Non-pigmented ciliary epithelial cell (primary cell): Measurements from ENCODE around the genes RAB3A, LRRC25 and SSBP4.

GRCh38 chr19:17489002-17489778 lies 18.9 kb downstream of the SLC27A1 start:
- RRBS = no CpG with 5 or more reads among the region's 25 CpGs

GRCh38 chr19:17517460-17518186 lies 6.2 kb downstream of the PGLS start:
- RRBS = no CpG with 5 or more reads among the region's 7 CpGs

DNA sequence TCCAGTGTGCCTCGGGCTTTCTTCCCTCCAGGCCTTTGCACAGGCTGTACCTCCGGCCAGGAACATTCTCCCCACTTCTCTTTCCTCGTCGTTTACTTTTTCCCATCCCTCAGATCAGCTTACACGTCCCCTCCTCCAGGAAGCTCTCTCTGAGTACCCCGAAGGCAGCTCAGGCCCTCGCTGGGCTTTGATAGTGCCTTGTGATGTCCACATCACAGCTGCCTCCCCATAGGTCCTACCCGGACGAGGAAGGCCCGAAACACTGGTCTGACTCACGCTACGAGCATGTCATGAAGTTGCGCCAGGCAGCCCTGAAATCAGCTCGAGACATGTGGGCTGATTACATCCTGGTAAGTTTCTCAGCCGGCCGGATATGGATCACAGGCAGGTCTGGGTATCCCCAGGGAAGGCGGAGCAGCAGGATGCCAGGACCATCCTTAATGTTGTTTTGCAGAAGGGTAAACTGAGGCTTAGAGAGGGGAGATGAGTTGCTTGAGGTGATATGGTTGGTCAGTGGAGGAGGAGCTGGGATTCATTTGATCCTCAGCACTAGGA lies 4.7 kb downstream of the COLGALT1 start:
- RRBS = no CpG with 5 or more reads among the region's 17 CpGs

DNA sequence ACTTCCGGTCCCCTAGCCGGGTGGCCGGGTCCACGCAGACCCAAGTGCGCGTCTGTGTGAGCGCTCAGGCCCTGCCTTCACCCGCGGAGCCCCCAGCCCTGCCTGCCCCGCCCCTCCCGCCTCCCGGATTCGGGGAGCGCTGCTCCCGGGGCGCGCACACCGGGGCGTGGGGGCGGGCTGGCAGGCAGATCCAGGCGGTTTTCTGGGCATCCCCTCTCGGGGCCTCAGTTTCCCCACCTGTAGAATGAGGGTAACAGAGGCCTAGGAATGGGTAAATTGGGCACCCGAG lies 638 bp downstream of the PIK3R2 start:
- RRBS = 0% methylated on average over 7 of the region's 23 CpGs

DNA sequence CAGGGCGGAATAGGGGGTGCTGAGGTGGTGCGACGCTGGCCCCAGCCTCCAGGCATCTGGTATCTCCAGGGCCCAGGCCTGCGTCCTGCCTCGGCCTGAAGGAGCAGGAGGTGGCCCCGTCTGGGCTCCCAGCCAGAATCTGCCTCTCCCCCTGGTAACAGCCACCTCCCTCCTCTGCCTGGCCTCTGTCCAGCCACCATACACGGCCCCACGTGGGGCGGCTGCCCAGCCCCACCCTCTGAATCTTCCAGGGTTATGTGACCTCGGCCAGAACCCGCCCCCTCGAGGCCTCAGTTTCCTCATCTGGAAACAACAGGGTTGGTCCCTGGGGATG lies 4.2 kb downstream of the PIK3R2 start:
- RRBS = no CpG with 5 or more reads among the region's 12 CpGs

GRCh38 chr19:18185506-18185724 lies 7.6 kb upstream of the MPV17L2 start:
- RRBS = no CpG with 5 or more reads among the region's 4 CpGs

DNA sequence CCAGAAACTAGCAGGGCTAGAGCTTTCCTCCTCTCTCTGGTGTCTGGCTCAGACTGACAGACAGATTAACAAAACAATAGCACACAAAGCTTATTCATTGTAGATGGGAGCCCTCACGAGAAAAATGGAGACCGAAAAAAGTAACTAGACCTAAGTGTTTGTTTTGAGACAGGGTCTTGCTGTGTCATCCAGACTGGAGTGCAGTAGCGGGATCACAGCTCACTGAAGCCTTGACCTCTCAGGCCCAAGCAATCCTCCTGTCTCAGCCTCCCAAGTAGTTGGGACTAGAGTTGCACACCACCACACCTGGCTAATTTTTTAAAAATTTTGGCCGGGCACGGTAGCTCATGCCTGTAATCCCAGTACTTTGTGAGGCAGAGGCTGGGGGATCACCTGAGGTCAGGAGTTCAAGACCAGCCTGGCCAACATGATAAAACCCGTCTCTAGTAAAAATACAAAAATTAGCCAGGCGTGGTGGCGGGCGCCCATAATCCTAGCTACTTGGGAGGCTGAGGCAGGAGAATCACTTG lies 7.2 kb upstream of the MPV17L2 start:
- RRBS = no CpG with 5 or more reads among the region's 9 CpGs

DNA sequence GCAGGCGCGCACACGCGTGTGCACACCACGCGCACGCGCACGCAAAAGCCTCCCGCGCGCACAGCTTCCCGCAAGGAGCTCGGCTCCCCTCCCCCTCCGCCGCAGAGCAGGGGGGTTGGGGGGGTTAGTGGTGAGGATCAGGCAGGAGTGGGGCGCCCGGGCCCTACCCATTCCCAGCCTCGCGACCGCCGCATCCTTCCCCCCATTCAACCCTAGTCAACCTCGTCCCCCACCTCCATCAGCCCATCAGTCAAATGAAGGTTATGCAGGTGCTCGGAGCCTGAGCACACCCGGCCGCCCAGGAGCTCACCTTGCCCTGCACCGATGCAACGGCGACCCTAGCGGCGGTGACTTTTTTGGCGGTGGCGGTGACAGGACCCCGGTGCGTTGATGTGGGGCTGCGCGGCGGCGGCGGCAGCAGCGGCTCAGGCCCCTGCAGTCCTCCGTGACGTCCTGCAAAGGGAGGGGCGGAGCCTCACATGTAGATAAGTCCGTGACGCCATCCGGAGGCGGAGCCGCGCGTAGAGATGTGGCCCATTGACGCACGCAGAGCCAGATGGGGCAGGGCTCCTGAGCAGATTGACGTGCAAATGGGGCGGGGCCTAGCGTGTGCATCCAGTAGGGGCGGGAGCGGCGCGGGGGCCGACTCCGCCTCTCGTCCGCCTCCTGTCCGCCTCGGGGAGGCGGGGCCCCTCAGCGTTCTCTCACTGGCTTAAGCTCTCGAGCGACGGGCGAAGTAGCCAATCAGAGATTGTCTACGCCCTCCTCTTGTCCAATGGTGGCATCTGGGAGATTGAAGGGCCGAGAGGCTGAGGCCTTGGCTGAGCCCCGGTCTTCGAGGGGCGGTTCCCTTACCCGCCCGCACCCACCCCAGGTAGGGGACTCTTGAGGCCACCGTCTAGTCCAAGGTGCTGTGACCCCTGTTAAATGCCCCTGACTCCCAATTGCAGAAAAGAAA lies at the start of gene RAB3A:
Gene RAB3A, minus strand, starts transcription at position 457 of the 958 bp plus-strand sequence.
- RRBS = 2% methylated on average over 6 of the region's 80 CpGs

DNA sequence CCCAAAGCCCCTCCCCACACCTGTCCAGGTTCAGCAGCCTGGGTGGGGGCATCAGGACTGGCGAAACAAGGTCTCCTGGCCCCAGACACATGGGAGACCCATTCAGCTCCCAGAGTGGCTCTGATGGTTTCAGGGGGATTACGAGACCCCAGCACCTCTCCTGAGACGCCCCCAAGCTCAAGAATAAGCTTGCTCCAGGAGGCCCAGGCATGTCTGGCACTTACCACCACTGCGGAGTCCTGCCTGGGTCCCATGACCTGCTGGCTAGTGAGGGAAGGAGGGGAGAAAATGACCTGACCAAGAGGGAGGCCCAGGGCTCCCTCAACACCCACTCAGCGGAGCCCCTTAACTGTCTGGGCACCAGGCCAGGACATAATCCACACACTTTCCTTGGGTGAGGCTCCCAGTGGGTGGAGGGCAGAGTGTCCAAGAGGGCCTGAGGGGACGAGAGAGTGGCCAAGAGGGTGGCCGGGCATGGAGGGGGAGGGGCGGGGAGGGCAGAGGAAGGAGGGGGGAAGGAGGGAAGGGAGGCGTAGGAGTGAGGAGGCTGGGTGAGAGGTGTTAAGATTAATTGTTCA lies 21.8 kb upstream of the PDE4C start:
- RRBS = no CpG with 5 or more reads among the region's 9 CpGs

GRCh38 chr19:18273519-18273960 lies 712 bp downstream of the IQCN start:
- RRBS = no CpG with 5 or more reads among the region's 10 CpGs

DNA sequence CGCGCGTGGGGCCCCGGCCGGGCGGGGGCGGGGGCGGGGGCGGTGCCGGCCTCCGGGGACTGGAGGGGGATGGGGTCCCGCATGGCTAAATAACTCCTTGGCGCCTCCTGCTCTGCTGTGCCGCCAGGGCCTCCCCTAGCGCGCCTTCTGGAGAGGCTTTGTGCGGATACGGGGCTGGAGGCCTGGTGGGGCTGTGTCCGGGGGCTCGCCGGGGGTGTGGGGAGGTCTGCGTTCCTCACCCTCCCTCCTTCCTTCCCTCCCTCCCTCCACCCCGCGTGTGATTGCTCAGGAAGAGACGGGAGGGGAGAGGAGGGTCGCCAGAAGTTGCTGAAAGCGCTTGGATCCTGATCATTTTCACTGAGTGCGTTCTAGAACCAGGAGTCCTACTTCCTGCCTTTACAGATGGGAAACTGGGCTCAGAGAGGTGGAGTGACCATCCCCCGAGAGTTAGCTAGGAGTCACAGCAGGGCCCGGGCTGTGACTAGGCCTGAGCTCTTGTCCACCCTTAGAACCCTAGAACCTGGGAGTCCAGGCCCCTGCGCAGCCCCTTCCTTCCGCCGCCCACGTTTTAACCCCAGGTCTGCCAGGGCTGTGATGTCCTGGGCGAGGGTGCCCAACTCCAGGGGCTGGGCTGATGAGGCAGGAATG lies 680 bp upstream of the JUND start:
- RRBS = 1% methylated on average over 8 of the region's 35 CpGs

- RRBS = no CpG with 5 or more reads among the region's 11 CpGs
Observed at GRCh38 chr19:18321476-18322130, 1.3 kb downstream of the LSM4 start.

GRCh38 chr19:18322131-18322774 lies 623 bp downstream of the LSM4 start:
- RRBS = no CpG with 5 or more reads among the region's 8 CpGs

- RRBS = no CpG with 5 or more reads among the region's 5 CpGs
Observed at GRCh38 chr19:18387059-18387313, 1.0 kb downstream of the GDF15 start.

- RRBS = no CpG with 5 or more reads among the region's 16 CpGs
Observed at GRCh38 chr19:18397533-18398095, at the start of gene LRRC25. Gene LRRC25, minus strand, starts transcription at chr19:18397622.

- RRBS = 2% methylated on average over 61 of the region's 161 CpGs
Observed at GRCh38 chr19:18419102-18420115, at the start of gene SSBP4. Gene SSBP4, plus strand, starts transcription at chr19:18419398.

- RRBS = 36% methylated on average over 5 of the region's 33 CpGs
Observed at GRCh38 chr19:18431401-18432439, 6.2 kb downstream of the ISYNA1 start.

GRCh38 chr19:18436652-18436850 lies 1.4 kb downstream of the ISYNA1 start:
- RRBS = no CpG with 5 or more reads among the region's 21 CpGs

GRCh38 chr19:18465092-18465514 lies 27.2 kb upstream of the ISYNA1 start:
- RRBS = no CpG with 5 or more reads among the region's 14 CpGs

GRCh38 chr19:18521156-18521712 lies 636 bp downstream of the ELL start:
- RRBS = 2% methylated on average over 16 of the region's 35 CpGs